Colon Carcinoma Metastatic in the Brain (tissue), 2 donors: ENCODE measurements around the genes RIMBP3C and UBE2L3.

- PRO-cap, 2 experiments: no peak in any of the 2 experiments
Observed at GRCh38 chr22:21032162-21032428, 266 bp downstream of the SLC7A4 start.

GRCh38 chr22:21551327-21551873 lies at the start of gene RIMBP3C:
Gene RIMBP3C (minus strand): TSS chr22:21551461.
- PRO-cap, 2 experiments: no peak in any of the 2 experiments

GRCh38 chr22:21567438-21567982 lies at the start of gene UBE2L3:
Gene UBE2L3 (plus strand): TSS chr22:21567714.
- PRO-cap, 2 experiments: peak in 2 of 2 experiments; most common plus-strand start chr22:21567703 (in 1)

DNA sequence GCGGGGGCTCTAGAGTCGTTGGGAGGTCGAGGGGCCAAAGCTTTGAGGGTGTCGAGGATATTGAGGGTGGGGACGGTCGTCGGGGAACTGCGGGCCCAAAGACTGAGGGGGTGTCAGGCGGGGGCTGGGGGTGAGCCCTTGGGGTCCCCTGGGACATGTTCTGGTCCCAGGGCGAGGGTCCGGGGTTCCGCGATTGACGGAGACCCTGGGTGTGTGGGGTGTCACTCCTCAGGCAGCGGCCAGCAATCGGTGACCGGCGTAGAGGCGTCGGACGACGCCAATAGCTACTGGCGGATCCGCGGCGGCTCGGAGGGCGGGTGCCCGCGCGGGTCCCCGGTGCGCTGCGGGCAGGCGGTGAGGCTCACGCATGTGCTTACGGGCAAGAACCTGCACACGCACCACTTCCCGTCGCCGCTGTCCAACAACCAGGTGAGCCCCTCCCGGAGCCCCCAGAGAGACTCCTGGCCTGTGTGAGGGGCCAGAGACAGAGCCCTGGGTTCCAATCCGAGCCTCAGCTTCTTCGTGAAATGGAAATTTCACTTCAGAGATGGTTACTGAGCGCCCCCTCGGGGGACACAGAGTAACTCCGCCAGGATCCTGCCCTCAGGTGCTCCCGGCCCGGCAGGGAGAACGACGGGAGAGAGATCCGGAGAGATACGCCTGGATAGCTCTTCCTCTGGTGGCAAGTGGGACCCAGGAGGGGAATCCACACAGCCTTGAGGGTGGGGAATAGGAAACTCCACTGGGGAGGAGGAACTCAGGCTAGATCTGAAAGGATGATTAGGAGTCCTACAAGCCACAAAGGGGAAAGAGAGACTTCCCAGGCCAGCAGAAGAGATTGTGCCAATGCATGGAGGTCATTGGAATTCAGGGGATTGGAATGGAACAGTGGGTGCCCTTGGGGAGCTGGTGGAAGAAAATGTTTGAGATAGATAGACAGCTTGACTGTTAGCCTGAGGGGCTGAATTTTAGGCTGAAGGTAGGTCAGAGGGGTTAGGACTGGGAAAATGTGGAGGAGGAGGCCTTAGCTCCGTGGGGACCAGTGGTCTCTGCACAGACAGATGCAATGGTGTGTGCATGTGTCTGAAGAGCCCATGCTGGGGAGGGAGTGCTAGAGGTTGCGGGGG lies 891 bp downstream of the SDF2L1 start:
- PRO-cap, 2 experiments: no peak in any of the 2 experiments

DNA sequence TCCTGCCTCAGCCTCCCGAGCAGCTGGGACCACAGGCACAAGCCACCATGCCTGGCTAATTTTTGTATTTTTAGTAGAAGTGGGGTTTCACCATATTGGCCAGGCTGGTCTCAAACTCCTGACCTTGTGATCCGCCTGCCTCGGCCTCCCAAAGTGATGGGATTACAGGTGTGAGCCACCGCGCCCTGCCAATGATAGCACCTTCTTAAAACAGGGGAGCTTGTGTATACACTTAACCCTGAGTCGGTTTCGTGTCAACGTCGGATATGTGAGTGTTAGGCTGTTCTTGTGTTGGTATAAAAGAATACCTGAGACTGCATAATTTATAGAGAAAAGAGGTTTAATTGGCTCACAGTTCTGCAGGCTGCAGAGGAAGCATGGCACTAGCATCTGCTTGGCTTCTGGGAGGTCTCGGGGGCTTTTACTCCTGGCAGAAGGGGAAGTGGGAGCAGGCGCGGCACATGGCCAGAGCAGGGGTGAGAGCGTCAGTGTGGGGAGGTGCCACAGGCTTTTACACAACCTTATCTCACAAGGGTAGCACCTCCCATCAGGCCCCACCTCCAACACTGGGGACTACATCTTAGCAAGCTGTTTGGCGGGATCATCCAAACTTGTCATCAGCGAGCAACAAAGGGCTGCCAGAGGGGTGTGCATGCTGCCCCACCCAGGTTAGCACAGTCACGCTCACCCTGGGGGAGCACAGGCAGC lies 18.7 kb upstream of the YPEL1 start:
- PRO-cap, 2 experiments: no peak in any of the 2 experiments

- PRO-cap, 2 experiments: no peak in any of the 2 experiments
Observed at GRCh38 chr22:21855546-21856449, 11.6 kb downstream of the MAPK1 start.

DNA sequence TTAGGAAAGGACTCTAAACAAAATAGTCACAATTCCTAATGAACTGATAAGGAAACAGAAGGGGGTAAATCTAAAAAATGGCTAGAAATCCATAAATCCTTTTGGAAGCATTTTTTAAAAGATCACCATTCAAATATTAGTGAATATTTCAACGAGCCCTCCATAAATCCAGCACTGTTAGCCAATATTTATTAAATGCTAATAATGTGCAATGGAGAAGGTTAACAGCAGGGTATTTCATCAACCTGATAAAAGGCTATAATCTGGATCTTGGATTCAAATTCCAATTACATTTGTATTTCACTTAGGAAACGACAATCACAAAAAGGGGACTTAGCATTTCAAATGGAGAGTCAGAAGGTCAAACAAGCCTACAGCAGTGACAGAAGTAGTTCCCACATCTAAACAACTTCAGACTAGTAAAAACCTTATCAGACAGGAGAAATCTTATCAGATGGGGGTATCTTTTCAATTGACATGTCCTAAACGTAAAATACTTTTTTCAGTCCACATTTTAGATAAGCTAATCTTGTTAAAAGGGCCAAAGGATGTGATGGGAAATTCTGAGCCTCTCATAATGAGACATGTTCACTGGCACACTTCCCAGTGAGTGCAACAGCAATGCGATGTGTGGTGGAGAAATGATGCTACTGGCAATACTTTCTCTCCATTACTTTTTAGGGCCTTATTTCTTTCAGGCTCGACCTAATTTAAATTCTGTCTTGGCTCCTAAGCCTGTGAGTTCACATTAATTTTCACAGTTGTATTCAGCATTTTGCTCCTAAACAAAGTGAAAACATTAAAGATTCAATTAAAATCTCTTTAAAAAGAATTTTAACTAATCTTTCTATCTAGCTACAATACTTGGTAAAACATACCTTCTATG lies 2.5 kb downstream of the MAPK1 start:
- PRO-cap, 2 experiments: no peak in any of the 2 experiments

DNA sequence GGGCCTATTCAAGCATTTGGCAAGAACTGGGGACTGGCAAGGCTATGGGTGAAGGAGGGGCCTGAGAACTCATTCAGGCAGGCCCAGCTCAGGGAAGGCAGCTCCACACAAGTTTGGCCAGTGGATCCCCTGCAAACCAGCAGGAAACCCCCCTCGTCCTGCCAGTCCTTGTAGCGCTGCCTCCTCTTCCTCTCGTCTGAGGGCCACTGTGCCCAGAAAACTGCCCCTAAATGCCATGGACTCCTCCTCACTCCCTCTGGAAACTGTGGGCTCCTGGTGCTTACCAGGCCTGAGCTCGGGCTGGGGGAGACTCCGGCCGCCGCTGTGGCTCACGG lies 15.3 kb downstream of the PPM1F start:
- PRO-cap, 2 experiments: no peak in any of the 2 experiments

- PRO-cap, 2 experiments: peak in 1 of 2 experiments; most common minus-strand start chr22:21938663 (in 1)
Observed at GRCh38 chr22:21938523-21939102, 14.0 kb downstream of the PPM1F start.

DNA sequence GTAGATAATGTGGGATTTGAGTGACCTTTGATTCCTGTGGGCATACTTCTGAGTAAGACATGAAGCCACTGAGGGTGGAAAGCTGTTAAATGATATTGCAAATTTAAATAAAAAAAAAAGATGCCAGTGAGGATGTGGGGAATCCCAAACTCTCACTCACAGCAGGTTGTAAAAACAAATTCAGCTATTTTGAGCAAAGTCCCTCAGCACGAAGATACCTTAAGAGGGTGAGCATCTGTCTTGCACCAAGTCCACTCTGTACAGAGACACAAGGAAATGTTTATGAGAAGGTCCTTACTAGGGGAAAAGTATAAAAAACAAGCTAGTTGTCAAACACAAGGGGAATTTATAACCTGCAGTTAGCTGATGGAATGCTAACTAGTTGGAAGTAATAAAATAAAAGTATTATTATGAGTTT lies 59.6 kb upstream of the TOP3B start:
- PRO-cap, 2 experiments: no peak in any of the 2 experiments

- PRO-cap, 2 experiments: no peak in any of the 2 experiments
Observed at GRCh38 chr22:22167499-22168474, 76.8 kb upstream of the VPREB1 start.

GRCh38 chr22:22291547-22292258 lies 47.1 kb downstream of the VPREB1 start:
- PRO-cap, 2 experiments: no peak in any of the 2 experiments

DNA sequence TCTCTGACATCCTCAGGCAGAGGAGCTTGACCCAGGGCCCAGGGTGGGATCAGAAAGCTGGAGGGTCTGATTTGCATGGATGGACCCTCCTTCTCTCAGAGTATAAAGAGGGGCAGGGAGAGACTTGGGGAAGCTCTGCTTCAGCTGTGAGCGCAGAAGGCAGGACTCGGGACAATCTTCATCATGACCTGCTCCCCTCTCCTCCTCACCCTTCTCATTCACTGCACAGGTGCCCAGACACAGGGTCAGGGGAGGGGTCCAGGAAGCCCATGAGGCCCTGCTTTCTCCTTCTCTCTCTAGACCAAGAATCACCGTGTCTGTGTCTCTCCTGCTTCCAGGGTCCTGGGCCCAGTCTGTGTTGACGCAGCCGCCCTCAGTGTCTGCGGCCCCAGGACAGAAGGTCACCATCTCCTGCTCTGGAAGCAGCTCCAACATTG lies 77.8 kb downstream of the VPREB1 start:
- PRO-cap, 2 experiments: no peak in any of the 2 experiments

DNA sequence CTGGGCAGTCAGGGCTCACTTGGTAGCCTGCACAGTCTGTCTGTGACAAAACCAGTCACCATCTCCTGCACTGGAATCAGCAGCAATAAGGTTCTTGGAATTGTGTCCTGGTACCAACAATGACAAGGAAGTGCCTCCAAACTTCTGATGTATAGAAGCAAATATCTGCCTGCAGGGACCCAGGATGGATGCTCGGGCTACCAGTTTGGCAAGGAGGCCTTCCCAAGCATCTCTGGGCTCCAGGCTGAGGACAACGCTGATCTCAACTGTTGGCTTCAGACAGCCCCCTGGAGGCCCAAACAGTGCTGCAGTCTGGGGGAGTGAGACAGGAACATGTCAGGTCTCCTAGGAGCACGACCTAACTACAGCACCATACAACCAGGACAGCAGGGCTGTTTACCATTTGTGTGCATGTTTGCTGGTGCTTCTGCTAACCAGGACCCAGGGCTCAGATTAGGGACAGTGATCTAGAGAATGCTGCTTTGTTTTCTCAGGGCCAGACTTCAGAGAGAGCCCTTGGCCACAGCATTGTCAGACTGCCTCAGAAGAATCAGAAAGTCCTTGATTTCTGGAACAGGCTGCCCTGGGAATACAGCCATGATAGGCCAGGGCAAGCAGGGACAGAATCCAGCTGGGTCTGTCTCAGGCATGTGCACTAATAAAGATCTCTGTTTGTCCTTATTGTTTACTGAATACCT lies 126.4 kb downstream of the VPREB1 start:
- PRO-cap, 2 experiments: no peak in any of the 2 experiments

DNA sequence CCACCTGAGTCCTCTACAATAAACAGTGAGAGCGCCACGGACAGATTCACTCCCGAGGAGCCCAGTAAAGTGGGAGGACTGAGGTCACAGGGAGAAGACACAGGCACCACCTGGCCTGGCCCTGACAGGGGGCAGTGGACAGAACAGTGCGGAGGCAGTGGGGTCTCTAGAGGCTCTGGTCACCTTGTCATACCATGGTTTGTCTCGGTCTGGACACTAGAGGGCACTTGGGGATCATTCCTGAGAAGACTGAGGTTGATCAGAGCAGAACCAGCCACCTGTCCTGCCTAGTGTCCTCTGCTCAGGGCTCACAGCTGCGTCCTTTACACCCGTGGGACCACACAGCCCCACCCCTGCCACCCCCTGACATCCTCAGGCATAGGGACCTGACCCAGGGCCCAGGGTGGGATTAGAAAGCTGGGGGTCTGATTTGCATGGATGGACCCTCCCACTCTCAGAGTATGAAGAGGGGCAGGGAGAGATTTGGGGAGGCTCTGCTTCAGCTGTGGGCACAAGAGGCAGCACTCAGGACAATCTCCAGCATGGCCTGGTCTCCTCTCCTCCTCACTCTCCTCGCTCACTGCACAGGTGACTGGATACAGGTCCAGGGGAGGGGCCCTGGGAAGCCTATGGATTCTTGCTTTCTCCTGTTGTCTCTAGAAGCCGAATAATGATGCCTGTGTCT lies 99.1 kb downstream of the ZNF280B start:
- PRO-cap, 2 experiments: no peak in any of the 2 experiments

GRCh38 chr22:22424292-22424769 lies 84.2 kb downstream of the ZNF280B start:
- PRO-cap, 2 experiments: no peak in any of the 2 experiments

- PRO-cap, 2 experiments: no peak in any of the 2 experiments
Observed at GRCh38 chr22:22686486-22686873, 42.1 kb downstream of the GGTLC2 start.

DNA sequence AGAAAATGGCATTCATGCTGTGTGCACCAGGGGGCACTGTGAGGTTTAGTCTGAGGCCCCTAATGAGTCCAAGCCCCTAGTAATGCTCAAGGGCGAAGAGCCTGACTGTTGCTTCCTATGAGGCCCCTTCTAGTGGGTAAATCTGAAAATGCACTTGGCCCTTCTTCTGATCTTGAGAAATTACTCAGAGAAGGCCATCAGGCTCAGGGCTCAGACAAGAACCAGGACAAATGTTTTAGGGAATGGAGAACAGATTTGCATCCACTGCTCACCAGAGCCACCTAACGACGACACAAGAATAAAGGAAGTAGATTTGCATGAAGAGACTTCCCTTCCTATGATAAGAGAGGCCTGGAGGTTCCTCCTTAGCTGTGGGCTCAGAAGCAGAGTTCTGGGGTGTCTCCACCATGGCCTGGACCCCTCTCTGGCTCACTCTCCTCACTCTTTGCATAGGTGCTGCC lies 75.9 kb downstream of the GGTLC2 start:
- PRO-cap, 2 experiments: no peak in any of the 2 experiments

- PRO-cap, 2 experiments: no peak in any of the 2 experiments
Observed at GRCh38 chr22:22811622-22812032, 76.0 kb upstream of the IGLL5 start.

DNA sequence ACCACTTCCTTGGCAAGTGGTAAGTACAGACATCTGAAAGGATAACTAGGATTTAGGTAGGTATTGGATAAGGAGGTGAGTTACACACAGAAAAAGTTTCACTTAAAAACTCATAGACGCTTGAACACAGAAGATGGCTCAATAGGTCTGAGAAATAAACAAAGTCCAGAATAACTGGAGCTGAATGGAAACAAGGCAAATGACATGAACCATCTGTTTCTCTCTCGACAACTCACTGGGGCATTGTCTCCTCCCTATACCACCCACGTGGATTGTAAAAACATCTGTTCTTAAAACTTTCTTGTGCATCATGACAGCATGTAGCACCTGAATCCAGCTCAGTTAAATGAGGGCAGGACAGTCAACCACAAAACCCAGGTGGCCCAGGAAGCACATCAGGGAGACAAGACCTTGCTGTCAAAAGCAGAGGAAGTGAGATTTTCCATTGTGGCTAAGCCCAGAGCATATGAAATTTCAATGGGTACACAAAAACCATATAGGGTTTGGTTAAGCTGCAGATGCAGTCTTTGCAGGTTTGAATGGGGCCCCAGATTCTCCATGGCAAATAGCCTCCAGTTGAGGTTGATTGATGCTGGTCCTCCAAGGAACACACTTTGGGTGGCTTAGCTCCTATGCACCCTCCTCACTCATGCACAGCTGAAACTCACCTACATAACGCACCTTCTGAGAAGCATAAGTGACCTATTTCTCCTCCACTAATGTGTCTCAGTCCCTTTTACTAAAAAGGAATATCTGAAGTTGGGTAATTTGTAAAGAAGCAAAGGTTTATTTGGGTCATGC lies 21.9 kb upstream of the IGLL5 start:
- PRO-cap, 2 experiments: no peak in any of the 2 experiments